Gastrocnemius medialis (tissue), 3 donors: ENCODE data around the genes SLC6A18 and NDUFS6.

- PRO-cap: no peak
- RAMPAGE, long total RNA, 3 experiments: no peak in any of the 3 experiments
Measured at GRCh38 chr5:1224952-1225368, 221 bp upstream of the SLC6A18 start.

DNA sequence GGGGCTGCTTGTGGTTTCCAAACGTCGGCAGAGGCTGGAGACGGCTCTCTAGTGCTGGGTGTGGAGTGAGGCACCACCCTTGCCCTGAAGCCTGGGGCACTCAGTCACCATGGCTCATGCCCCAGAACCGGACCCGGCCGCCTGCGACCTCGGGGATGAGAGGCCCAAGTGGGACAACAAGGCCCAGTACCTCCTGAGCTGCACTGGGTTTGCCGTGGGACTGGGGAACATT is at the start of gene SLC6A18:
TSS of gene SLC6A18 (plus strand) at position 13 of the 232 bp plus-strand sequence.
- PRO-cap: no peak
- RAMPAGE, long total RNA, 3 experiments: no peak in any of the 3 experiments

DNA sequence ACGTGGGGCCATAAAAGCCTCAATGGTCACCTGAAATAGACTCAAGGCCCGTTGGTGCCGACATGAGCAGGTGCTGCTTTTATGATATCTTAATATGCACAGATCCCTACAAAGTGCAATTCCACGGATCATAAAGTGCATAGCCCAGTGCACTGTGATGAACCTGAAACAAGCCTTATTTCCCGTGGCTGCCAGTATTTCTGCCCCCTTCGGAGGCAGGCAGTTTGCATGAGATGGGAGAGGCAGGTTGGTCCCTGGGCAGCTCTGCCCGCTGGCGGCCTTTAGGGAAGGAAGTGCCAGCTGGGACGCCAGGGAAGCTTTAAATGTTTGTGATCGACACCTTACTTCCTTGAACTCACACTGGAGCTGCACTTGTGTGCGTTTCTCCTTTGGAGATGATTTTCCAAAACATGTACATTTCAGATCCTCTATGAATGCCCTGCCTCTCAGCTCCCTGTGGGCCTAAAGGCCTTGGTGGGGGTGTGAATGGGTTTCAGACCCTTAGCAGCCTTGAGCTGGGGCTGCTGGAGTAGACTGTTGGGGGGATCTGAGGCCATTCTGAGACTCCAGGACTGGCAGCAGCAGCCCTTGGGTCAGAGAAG is 14.7 kb downstream of the SLC6A18 start:
- PRO-cap: no peak
- RAMPAGE, long total RNA, 3 experiments: no peak in any of the 3 experiments

DNA sequence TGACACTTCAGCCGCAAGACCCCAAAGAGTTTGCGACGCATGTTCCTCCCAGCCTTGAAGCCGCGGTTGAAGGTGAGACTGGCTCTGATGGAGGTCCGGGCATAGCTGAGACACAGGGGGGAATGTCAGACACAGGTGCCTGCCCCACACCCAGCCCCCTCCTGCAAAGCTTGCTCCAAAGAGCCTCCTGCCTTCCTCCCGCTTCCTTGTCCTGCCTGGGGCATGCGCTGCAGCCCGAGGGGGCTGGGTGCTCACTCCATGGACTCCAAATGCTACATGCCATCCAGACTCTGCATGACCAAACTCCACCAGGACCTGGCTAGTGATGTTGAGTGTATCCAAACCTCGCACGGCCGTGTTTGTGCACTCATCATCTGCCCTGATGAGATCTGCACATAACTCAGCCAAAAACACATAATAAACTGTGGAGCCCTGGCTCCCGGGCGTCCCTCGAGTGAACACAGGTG is 34.3 kb downstream of the TERT start:
- PRO-cap: no peak
- RAMPAGE, long total RNA, 3 experiments: no peak in any of the 3 experiments

DNA sequence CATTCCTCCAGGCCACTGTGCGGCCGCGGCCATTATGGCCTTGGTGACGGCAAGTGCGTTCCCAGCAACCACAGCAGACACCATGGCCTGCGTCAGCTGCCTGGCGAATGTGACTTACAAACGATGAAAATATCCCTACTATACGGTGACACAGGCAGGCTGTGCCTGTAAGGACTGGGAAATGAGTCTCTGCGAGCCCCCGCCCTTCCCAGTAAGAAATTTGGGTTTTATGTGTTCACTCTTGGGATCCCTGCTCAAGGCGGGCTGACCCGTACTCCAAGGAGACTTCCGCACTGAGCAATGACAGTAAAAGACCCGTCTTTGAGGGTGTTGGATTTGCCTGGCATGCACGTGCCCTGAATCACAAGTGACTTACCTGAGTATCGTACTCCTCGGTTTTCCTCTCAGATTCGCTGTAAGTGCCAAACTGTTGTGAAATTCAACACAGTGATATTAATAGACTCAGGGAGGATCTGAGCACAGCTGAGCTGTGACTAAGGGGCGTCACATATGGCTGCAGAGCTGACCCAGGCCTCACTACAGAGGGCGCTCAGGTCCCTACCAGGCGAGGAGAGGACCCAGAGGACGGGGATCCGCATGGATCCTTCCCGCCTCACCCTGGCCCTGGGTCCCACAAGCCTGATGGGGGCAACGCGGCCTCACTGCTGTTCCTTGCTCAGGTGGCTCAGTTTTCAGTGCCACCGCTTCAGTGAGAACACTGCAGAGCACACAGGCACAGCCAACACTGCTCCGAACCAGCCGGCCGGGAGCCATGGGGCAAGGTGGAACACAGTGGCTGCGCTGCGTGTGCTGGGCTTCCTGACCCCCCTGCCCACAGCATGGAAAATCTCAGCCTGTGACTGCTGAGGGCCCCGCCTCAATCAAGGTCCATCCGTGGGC is 20.3 kb downstream of the CLPTM1L start:
- PRO-cap: bidirectional peak, plus-strand start at position 537 of the sequence, minus-strand start at position 295 of the sequence
- RAMPAGE, long total RNA, 3 experiments: no peak in any of the 3 experiments

DNA sequence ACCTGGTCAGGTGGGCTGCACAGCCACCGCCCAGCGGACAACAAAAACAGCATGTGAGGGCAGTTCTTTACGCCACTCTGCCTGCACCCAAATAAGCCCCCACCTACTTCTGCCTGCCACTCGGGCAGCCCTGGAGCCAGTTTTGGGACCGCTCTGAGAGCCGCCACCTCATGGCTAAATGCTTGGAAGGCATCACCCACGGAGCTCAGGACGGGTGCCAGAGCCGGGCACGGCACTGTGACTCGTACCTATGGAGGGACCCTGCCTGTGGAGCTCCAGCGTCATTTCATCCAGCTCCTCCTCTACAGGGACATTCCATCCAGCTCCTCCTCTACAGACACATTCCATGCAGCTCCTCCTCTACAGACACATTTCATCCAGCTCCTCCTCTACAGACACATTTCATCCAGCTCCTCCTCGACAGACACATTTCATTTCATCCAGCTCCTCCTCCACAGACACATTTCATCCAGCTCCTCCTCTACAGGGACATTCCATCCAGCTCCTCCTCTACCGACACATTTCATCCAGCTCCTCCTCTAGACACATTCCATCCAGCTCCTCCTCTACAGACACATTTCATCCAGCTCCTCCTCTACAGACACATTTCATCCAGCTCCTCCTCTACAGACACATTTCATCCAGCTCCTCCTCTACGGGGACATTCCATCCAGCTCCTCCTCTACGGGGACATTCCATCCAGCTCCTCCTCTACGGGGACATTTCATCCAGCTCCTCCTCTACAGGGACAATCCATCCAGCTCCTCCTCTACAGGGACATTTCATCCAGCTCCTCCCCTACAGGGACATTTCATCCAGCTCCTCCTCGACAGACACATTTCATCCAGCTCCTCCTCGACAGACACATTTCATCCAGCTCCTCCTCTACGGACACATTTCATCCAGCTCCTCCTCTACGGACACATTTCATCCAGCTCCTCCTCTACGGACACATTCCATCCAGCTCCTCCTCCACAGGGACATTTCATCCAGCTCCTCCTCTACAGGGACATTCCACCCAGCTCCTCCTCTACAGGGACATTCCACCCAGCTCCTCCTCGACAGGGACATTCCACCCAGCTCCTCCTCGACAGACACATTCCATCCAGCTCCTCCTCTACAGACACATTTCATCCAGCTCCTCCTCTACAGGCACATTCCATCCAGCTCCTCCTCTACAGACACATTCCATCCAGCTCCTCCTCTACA is 18.5 kb downstream of the CLPTM1L start:
- PRO-cap: no peak
- RAMPAGE, long total RNA, 3 experiments: no peak in any of the 3 experiments

DNA sequence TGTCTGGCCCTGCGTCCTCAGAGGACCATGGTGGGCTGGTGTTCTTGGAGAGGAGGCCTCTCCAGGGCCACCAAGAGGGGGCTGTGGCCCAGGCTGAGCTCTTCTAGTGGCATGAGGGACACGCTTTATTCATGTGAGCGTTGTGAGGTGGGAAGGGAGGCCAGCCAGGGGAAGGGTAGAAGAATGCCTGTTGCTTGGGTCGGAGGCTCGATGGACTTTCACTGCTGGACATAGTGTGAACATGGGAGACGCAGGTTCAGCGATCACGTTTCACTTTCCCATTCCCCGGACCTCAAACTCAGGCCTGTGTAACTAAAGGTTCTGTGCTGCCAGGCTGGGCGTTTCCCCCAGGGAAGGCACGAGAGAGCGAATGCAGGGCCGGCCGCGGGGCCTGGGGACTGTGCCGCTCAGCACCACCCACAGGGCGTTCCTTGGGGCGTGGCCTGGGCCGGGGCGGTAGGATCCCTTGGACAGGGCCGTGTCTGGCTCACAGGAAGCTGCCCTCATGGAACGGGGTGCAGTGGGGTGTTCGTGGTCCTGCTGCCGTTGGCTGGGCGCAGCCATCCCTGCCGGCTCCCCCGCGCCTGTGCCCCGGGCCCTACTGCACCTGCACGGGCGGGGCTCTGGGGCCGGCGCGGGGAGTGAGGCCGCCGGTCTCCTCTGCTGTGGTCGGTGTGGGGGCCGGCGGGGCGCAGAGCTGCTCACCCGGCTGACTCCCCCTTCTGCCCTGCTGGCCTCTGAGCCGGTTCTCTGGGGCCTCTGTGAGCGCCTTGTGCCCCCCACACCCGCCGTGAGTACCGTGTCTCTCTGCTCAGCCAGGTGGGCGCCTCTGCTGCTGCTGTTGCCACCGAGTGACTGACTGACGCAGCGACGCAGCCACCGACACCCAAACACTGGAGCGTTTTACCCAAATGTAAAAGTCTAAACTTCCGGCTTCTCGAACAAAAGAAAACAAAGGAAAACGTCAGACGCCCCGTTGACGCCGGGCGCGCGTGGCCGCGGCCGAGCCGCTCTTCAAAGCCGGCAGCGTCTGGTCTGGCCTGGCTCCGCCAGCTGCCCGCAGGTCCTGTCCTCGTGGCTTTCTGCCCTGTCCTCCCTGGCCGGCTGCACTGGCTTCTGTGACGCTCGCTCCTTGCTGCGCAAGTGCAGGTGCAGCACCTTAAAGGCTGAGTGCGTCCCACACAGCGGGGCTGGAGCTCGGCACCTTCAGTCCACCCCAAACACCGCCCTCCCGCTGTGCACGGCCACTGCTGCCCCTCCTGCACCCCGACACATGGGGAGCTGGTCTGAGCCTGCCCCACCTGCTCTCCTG is 41.1 kb upstream of the CLPTM1L start:
- PRO-cap: bidirectional peak, plus-strand start at position 459 of the sequence, minus-strand start at position 372 of the sequence
- RAMPAGE, long total RNA, 3 experiments: no peak in any of the 3 experiments

GRCh38 chr5:1460574-1461407 is 15.6 kb upstream of the SLC6A3 start:
- PRO-cap: no peak
- RAMPAGE, long total RNA, 3 experiments: no peak in any of the 3 experiments

- PRO-cap: no peak
- RAMPAGE, long total RNA, 3 experiments: no peak in any of the 3 experiments
Measured at GRCh38 chr5:1478144-1478819, 33.0 kb upstream of the SLC6A3 start.

DNA sequence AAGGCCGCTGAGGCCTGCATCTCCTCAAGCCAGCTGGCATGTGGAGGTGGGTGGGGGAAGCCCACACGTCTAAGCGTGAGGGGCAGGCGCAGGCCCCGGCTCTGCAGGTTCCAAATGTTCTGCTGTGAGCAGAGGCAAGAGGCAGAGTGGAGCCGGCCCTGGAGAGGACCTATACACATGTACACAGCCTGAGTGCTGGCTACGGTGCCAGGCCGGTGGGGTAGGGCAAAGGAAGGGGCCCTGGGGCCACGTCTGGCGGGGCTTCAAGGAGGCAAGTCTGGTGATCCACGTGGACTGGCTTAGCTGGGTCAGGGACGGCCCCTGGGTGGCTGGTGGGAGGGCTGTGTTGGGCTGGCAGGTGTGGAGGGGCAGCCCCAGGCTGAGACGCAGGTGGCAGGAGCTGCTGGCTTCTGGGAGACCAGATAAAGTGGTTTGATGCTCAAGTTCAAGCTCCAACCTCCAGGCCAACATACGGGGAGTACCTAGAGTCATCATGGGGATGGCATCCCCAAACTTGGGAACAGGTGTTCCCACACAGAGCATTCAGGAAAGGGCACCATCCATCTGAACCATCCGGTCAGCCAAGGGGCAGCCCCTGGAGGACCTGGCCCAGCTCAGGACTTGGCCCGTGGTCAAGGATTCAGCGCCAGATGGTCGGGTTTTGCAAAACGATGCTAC is 26.3 kb downstream of the LPCAT1 start:
- PRO-cap: no peak
- RAMPAGE, long total RNA, 3 experiments: no peak in any of the 3 experiments

DNA sequence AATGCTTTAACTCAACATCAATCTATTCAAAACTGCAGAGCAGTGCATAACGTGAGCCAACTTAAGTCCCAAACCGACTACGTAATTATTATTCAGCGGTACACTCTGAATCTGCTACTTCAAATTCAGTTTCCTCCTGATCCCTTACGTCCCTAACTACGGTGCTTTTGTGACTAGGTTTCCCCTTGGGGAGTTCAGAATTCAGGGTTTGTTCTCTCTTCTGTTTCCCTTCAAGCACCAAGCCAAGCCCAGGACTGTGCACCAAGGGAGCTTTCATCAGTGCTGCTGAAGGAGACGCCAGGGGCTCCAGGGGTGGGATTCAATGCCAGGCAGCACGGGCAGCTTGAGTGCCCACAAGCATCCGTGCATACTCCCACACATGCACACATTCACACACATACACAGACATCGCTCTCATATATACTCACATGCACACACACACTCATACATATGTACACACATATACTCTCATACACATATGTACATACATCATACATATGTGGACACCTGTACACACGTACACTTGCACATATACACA is 25.6 kb downstream of the LPCAT1 start:
- PRO-cap: no peak
- RAMPAGE, long total RNA, 3 experiments: no peak in any of the 3 experiments

DNA sequence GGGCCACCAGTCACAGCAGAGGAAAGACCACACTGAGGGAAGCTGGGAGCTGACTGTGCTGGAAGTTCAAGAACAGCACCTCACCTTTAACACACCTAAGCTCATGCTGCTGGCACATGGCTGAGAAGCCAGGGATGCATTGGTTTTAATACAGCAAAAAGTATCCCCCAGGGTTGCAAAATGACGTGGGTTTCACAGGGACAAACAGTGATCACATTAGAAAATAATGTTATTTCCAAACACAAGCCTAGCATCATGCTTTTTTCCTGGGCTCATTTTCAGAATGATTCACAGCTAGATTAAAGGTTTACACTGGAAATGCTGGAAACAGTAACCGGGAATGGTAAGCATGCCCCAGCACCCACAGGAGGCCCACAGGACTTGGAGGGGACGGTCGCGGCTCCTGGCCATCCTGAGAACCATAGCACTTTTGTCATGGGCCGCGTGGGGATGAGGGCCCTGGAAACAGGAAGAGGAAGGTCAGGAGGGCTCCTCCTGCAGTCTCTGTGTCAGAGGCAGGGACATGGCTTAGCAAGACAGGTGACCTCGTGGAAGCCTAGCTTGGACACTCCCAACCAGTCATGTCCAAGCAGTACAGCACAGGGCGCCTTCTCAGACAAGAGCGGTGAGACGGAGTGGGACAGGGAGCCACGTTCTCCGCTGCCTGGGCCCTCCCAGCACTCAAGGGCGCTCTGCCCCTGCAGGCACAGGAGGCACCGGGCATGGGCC is 6.8 kb downstream of the LPCAT1 start:
- PRO-cap: no peak
- RAMPAGE, long total RNA, 3 experiments: no peak in any of the 3 experiments

GRCh38 chr5:1567989-1568699 is 44.4 kb upstream of the LPCAT1 start:
- PRO-cap: no peak
- RAMPAGE, long total RNA, 3 experiments: no peak in any of the 3 experiments

DNA sequence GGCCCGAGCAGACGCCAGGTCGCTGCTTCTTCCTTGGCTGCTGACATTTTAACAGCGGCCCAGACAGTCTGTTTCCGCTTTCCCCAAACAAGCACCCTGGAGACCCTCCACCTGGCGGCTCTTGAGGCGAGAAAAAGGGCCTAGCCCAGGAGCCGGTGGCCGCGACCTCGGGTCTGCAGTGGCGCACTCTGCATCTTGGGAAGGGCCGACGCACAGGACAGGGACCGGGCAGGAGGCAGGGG is 109.5 kb upstream of the LPCAT1 start:
- PRO-cap: no peak
- RAMPAGE, long total RNA, 3 experiments: no peak in any of the 3 experiments

DNA sequence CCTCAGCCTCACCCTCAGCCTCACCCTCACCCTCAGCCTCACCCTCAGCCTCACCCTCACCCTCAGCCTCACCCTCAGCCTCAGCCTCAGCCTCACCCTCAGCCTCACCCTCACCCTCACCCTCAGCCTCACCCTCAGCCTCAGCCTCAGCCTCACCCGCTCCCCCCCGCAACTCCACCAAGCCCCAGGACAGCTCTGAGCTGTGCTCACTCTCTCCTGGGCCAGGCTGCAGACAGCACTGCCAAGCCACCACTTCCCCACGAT is 18.1 kb downstream of the MRPL36 start:
- PRO-cap: no peak
- RAMPAGE, long total RNA, 3 experiments: no peak in any of the 3 experiments

- PRO-cap: bidirectional peak, plus-strand start at chr5:1801400, minus-strand start at chr5:1801302
- RAMPAGE, long total RNA, 3 experiments: start-site peak on the plus strand in 3 of 3 experiments, at chr5:1801392-1801443 at its widest, 285 to 1,161 reads per replicate
Measured at GRCh38 chr5:1800766-1801558, at the start of gene NDUFS6. Gene NDUFS6, plus strand, starts transcription at chr5:1801407.

DNA sequence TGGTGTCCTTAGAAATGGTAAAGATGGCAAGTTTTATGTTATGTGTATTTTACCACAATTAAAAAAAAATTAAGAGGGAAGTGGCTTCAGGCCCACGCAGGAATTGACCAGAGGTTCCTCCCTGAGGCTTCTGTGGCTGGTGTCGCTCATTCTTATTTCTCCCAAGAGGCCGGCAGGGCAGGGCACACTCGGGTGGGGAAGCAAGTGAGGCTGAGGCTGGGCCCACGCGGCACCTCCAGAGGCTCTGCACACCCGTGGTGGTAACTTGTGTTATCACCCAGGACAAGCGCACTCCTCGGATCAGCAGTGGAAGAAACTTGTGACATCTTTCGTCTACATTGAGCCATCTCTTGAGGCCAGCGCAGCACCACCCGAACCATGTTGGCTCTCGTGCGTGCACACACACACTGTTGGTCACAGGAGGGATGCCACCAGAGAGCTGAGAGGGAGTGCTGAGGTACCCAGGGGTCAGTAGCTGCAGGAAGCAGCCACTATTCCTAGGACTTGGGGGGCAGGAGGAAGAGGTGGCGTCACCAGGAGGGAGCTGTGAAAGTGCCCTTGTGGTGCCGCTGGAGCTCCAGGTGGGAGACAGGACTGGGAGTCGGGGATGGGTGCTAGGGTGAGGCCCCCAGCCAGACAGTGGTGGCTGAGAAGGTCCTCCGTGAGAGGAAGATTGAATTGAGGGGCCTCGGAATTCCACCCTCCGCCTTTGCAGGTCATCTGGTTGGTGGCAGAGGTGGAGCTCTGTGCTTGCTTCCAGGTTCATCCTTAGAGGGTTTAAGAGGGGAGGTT is 6.4 kb downstream of the NDUFS6 start:
- PRO-cap: no peak
- RAMPAGE, long total RNA, 3 experiments: no peak in any of the 3 experiments

DNA sequence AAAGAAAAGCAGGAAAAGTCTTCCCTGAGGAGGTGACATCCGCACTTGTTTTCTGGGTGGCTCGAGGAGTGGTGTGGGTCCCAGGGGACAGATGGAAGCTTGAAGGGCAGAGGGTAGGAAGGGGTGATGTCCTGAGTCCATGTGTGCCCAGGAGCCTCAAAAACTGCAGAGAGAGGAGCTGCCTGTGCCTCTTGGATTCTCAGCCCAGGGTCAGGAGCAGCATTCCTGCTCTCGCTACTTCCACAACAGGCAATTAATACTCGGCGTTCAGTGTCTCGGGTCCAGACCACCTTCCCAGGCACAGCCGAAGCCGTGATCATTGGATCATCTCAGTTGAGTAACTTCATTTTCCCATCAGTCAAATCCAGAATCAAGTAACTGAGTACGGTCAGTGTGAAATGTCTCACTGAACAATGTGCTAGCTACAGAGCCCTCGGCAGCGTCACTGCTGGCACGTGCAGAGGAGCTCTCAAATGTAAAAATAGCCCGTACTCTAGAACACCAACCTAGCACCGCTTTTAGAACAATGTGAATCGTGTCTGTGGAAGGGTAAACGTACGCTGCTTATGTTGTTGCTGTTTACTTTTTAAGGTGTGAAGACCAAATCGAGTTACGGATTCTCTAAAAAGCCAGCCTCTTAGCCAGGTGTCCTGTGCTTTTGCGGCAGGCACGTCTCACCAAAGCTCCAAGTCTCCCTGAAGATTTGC is 63.5 kb upstream of the IRX4 start:
- PRO-cap: no peak
- RAMPAGE, long total RNA, 3 experiments: no peak in any of the 3 experiments

DNA sequence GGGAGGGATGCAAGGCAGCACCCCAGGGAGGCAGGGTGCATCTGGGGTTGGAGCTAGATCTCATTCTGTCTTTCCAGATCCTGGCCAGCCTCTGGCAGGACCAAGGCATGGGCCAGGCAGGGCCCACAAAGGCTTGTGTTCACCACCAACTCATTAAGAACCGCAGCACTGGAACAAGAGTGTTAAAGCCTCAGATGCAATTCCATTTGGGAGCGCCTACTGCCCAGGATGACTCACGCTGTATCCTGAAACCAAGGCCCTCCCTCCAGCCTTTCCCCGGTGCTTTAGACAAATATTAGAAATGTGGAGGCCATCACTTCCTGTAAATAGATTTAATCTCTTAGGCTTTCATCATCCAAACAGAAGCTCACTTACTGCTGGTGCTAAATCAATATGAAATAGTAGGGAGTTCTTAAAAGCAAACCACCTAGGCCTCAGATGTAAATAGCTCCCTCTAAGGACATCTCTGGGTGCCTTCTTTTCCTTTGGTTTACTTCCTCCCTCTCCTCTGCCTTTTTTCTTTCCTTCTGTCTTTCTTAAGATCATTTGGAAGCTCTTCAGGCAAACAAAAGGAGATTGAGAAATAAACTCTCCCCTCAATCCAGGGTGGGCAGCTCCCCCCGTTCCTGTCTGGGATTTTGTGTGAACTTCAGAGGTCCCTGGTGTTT is 55.9 kb downstream of the IRX2 start:
- PRO-cap: no peak
- RAMPAGE, long total RNA, 3 experiments: no peak in any of the 3 experiments

- PRO-cap: no peak
- RAMPAGE, long total RNA, 3 experiments: no peak in any of the 3 experiments
Measured at GRCh38 chr5:2753774-2754366, 2.4 kb upstream of the IRX2 start.